H9 (cell line): ENCODE results near the genes TERB1, NAE1 and CDH16.

DNA sequence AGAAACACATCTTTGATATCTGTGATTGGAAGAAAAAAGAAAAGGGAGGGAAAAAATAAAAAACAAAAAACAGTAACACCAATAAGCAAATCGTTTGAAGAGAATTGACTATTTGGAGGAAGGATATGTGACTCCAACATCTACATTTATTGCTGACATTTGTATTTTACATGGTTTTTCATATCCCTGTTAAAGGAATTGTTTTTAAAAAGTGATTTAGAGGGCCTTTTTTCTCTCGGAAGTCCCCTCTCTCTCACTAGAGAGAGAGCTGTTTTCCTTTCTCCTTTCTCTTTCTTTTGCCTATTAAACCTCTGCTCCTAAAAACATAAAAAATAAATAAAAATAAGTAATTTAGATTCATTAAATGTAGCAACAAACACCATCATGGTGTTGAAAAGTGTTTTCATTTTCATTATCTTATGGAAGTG is 1469.7 kb upstream of the GOT2 start:
- PRO-cap: no peak

DNA sequence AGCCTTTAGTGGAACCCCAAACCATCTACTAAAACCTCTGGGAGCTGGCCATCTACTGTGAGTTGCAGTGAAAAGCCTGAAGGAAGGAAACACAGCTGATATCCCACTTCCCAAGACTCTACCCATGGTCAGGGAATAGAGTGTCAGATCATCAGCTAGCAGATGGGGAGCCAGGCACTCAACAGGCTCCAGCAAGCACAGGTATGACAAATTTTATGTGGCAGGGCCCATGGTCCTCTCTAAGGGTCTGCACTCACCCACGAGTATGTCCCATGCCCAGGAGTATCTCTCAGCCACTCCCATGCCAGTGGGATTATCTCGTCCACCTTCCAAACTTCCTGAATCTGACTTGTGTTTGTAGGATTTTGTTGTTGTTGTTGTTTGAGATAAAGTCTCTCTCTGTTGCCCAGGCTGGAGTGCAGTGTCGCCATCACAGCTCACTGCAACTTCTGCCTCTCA is 1462.9 kb downstream of the CDH8 start:
- PRO-cap: no peak

DNA sequence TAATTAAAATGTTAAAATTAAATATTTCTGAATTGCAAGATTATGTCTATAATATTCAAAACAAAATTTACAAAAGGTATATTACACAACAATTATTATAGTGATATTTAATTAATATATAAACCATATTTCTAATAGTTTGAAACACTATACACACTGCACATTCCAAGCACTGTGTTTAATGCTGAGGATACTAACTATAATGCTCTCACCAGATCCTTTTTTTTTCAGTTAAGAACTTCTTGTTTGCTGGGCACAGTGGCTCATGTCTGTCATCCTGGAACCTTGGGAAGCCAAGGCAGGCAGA is 544.5 kb downstream of the CDH8 start:
- PRO-cap: no peak

DNA sequence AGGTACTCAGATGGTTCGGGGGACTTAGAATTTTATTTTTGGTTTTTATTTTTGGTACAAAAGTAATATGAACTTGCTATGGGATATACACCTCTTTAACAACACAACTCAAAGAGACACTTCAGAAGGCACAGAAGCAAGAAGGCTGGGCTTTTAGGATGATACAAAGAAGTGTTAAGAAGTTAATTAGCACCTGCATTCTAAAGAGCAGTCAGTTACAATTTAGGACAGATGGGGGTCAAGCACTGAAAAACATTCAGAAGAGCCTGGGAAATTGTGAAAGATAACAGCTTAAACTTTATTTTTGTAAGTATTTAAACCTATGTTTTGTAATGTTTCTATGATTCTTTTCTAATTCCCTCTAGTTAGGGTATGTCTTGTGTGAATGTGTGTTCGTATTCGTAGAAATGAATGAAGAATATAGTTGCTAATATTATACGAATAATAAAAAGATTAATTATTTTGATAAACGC is 163.4 kb downstream of the CDH8 start:
- PRO-cap: unidirectional peak, plus-strand start at position 214 of the sequence

- PRO-cap: no peak
These were observed 3.7 kb downstream of the CDH11 start for GRCh38 chr16:65118252-65118470.

DNA sequence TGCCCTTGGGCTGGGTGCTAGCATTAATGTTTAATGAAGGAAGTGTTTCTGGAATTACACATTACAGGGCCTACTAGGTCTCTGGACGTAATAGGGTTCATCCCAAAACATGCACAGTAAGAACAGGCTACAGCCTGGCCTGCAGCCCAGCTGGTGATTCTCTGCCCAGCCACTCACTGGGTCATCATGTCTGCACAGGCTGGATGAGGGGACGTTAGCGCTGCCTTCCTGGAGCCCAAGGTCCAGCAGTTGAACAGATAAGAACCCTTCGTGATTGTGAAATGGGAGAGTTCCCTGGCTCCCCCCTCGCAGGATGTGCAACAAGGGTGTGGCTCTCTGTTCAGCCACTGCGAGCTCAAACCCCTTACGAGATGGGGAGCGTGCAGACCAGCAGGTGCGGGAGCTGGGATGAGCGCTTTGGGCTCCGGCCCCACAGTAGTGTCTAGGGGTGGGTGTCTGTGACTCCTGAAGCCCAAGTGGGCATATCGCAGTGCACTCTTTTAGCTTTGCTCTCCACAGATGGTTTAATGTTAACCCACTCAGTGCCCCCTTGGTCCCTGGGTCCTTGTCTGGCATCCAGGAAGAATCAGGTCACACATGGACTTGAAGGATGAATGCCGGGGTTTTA is 199.9 kb upstream of the CDH5 start:
- PRO-cap: no peak

- PRO-cap: no peak
These were observed 100.0 kb upstream of the CDH5 start for GRCh38 chr16:66266418-66266966.

GRCh38 chr16:66379077-66379616 is 12.7 kb downstream of the CDH5 start:
- PRO-cap: no peak

- PRO-cap: no peak
These were observed 33.7 kb downstream of the TK2 start for GRCh38 chr16:66516092-66516686.

DNA sequence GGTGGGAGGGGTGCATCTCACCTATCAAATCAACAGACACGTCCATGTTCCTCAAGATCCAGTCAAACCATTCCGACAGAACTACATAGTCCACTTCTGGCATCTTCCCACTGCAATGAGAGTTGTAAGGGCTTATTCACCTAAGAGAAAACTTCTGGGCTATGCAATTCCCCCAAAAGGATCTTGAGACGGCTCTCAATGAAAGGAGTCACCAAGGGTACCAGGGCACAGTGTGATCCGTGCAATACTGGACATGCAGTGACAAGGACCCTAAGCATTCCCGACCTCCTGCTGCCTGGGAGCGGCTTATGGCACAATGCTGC is 32.2 kb downstream of the TK2 start:
- PRO-cap: no peak

GRCh38 chr16:66521575-66522646 is 28.0 kb downstream of the TK2 start:
- PRO-cap: no peak

DNA sequence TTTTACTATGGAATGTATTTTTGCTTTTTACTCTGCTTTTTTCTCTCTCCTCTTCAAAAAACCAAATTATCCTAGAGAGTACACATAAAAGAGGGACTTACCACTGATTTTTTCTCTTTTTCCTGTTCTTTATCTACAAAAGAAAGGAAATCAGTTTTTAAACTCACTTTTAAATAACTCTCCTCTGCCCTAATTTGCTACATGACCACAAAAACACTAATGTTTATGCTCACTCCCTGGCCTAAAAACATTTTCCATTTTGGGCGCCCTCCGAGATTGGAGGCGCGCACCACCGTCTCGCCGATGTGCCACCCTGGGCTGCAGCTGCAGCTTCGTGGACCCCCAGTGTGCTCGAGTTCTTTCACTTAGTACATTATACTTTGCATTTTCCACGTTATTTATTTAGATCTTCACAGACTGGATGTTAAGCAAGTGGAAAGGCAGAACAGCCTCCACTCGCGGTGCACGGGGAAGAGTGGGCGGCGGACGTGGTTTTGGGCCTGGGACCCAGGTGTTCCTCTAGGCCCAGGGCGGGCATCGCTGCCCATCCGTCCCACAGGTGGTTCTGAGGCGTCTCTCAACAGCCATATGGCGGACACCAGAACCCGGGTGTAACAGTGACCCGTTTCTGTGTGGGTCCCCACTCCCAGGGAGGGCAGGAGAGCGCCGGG is 910 bp downstream of the TK2 start:
- PRO-cap: bidirectional peak, plus-strand start at position 482 of the sequence, minus-strand start at position 336 of the sequence

DNA sequence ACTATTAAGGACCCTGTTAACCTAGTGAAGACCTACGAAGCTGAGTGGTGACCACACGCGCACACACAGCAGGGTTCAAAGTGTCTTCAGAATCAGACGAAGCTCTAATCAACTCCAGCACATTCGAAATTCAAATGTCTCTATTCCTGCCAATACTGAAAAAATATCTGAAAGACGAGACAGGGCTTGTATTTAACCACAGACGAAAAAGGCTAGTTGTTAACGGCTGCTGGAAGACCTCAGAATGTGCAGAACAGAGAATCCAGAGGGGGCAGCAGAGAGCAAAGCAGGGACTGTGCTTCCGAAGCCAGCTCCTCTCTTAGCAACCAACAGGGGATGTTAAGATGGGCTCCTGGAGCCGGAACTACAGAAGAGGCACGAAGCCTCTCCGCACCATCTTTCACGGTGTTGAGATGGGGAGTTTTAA is 45.7 kb downstream of the CMTM4 start:
- PRO-cap: unidirectional peak, plus-strand start at position 342 of the sequence

GRCh38 chr16:66660753-66661179 is 35.8 kb downstream of the CMTM4 start:
- PRO-cap: no peak

DNA sequence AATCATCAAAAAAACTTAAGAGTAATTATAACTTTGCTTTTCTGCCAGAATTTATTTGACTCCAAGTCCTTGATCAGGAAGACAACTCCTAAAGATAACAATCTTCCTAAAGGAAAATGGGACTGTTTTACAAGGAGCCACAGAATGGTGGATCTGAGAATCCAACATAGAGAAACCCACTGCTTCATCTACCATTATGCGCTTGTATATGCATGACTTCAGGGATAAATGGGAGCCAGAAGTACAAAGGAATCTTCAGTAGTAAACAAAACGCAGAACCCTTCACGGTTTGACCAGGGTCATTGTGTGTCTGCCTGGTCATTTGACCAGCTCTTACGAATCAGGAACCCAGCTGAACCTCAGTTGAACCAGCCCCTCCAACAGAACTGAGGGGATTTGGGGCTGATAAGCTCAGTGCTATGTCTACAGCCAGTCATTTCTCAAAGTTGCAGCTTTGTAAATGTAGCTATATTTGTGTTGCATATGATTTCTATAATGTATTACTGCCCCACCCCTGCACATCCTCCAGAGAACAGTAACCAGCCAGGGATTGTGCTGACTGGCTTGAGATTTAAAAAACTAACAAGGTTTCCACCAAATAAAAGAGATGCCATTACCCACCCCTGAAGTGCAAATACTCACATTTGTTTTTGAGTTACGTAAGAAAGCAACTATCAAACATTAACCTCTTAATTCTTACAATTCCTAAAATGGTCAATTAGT is 6.4 kb downstream of the CMTM4 start:
- PRO-cap: no peak

DNA sequence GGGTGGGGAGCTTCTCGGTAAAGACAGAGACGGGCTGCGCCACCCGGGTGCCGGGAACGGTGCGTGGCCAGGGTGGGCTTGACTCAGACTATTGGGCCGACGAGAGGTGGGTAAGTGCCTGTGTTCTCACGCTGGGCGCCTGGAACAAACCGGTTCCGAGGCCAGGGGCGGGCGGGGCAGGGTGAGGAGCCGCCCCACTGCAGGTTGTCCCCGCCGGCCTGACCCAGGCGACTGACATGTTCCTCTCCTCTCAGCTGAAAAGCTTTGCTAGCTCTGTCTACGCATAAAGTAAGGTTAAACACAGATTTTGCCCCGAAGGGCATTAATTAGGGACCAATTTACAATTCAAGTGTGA is 564 bp upstream of the CMTM4 start:
- PRO-cap: no peak

GRCh38 chr16:66801506-66801868 is at the start of gene TERB1:
Gene TERB1, minus strand, starts transcription at chr16:66801584.
- PRO-cap: no peak

DNA sequence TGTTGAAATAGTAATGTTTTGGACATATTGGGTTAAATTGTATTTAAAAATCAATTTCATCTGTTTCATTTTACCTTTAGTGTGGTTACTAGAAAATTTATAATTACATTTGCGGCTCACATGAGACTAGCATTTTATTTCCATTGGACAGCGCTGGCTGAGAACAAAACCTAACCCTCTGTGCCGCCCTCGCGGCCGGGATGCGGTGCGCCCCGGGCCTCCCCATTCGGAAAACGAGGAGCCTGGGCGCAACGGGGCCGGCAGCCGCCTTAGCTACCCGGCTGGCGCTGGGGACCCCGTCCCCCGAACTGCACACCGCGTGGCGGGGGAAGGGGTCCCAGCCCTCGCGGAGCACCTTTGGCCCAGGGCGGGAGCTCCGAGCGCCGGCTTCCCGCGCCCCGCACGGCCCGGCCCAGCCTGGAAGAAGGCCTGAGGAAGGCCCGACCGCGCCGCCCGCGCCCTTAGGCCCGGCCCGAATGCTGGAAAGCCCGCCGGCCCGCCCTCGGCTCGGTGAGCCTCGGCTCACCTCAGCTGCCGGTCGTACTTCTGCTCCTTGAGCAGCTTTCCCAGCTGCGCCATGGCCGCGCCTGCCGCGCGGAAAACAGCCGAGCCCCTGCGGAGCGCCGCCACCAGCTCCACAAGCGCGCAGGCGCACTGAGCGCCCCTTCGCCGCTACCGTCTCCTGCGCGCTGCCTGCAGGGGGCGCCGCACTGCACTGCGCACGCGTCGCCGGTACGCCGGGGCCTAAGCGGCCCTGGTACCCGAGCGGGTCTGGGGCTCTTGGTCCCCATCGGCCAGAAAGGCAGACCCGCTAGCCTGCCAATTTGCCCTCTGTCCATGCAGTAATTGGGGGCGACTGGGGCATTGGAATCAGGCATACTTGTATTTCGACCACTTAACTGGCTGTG is at the start of gene NAE1:
Gene NAE1 (minus strand): TSS at position 656 of the 908 bp plus-strand sequence.
- PRO-cap: bidirectional peak, plus-strand start at position 225 of the sequence, minus-strand start at position 202 of the sequence; bidirectional peak, plus-strand start at position 354 of the sequence, minus-strand start at position 310 of the sequence; unidirectional peak, minus-strand start at position 478 of the sequence; unidirectional peak, minus-strand start at position 603 of the sequence

DNA sequence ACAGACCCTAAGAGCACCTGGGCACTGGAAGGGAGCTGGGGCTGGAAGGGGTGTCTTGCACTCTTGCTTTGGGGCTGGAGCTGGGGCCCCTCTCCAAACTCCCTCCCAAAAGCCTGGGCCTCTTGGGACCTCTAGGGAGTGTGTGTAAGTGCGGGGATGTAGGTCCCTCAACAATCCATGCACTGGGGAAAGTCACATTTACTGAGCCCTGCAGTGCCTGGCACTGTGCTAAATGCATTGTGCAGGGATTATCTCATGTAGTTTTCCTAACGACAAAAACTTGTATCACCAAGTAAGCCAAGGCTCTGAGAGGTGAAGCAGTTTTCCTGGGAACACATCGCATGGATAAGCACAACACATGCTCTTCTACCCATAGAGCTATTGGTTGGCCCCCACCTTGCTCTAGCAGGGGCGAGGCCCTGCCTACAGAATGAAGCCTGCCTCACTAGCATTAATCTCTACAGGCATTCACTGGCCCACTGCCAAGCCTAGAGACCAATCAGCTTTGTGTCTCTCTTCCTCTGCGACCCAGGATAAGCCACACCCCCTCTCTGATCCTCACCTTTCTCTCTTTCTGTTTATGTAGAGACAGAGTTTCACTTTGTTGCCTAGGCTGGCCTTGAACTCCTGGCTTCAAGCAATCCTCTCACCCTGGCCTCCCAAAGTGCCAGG is 13.1 kb downstream of the CDH16 start:
- PRO-cap: unidirectional peak, minus-strand start at position 432 of the sequence

GRCh38 chr16:66918529-66919594 is at the start of gene CDH16:
Gene CDH16, minus strand, starts transcription at chr16:66918885.
- PRO-cap: no peak